ENCODE results near the genes PGM2L1 and POLD3.

- RRBS, result no CpG with 5 or more reads among the region's 20 CpGs
These were observed 14.2 kb downstream of the UCP2 start for GRCh38 chr11:73968173-73969149.

- RRBS, result no CpG with 5 or more reads among the region's 5 CpGs
These were observed 6.6 kb downstream of the UCP2 start for GRCh38 chr11:73976065-73976494.

DNA sequence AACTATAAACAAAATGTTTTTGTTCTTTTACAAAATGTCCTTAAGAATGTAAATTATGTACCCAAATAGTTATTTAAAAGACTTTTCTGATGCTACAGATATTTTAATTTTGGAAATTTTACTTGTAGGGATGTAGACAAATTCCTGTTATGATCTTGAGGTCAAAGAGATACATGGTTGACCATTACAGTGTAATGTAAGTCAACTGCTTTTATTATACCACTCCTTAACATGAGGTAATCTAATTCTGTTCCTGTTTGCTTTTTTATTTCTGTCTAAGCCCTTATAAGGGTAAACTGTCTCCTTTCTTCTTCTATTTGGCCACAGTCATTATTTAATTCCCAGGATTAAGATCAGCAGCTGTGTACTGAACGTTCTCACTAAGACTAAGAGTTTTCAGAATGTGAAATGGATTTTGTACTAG lies 32.9 kb downstream of the C2CD3 start:
- RRBS, result no CpG with 5 or more reads among the region's 1 CpG

DNA sequence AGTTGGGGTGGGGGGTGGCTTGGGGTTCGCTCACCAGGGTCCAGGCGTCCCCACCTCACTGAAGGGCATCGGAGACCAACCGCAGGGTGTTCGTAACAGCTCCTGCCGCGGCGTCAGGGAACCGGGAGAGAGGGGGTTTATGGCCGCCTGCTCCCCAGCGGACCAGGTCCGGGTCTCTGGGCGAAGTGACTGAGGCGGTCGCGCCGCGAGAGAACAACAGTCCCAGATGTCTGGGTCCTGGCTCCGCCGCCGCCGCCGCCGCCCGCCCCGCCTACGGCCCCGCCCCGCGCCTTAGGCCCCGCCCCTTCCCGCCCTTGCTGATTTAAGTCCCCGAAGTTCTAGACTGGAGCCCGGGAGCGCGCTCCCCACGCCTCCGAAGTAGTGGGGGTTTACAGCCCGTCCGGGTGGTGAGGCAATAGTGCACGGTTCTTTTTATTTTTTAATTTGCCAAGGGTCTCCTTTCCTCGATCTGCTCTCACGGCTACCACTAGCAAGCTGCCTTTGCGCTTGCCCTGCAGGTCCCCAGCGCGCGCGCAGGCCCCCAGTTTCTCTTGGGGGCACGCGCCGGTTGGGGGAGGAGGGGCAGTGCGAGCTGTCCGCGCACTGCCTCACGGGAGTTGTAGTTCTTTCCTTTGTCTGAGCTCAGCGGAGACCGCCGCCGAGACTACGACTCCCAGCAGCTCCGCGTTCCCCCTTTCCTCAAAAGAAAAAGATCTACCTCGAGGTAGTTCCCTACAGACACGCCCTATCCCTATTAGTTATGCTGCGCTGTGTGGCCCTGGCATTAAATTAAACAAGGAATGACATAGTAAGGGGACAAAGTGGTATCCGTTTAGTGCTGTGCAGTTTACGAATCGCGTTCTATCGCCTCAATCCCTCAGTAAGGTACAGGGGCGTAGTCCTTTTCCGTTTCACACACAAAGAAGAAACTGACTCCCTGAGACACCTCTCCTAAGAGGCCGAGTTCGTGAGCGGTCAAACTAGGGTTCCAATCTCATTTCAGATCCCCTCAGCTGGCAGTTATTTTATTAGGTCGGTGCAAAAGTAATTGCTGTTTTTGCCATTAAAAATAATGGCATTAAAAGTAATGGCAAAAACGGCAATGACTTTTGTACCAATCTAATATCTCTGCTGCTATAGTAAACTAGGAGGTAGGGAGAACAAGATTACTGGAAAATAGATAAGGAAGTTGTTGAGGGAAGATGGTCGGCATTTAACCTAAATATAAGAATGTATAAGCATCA lies at the start of gene PGM2L1:
Gene PGM2L1, minus strand, starts transcription at position 228 of the 1,244 bp plus-strand sequence.
- RRBS, result 1% methylated on average over 11 of the region's 78 CpGs

DNA sequence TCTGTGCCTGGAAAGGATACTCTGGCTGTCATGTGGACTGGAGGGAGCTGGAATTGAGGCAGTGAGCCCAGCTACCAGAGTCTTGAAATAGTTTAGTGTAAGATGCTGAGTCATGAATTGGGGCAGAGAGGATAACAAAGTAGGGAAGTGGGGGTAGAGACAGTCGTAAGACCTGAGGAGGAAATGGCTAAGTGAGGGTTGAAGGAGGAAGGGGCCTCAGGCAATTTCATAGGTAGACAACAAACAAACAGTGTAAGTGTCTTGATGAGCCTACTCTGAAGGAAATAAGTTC lies 6.6 kb downstream of the KCNE3 start:
- RRBS, result no CpG with 5 or more reads among the region's 1 CpG

GRCh38 chr11:74592373-74593436 lies at the start of gene POLD3:
TSS of gene POLD3 (plus strand) at chr11:74592582.
- RRBS, result no CpG with 5 or more reads among the region's 65 CpGs

DNA sequence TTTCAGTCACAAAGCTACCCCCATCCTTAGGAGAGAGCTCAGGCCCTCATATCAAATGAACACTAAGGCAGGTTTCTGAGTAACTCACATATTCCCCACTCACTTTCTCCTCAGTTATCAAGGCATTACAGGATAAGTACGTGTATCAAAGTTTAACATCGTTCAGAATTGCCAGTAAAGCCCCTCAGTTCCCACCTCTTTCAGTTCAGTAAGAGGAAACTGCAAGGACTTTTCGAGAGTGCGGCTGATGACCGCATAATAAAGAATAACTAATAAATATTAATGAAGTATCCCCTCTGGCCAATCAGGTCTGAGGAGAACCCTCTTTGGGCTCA lies 246 bp upstream of the RNF169 start:
- RRBS, result no CpG with 5 or more reads among the region's 5 CpGs

DNA sequence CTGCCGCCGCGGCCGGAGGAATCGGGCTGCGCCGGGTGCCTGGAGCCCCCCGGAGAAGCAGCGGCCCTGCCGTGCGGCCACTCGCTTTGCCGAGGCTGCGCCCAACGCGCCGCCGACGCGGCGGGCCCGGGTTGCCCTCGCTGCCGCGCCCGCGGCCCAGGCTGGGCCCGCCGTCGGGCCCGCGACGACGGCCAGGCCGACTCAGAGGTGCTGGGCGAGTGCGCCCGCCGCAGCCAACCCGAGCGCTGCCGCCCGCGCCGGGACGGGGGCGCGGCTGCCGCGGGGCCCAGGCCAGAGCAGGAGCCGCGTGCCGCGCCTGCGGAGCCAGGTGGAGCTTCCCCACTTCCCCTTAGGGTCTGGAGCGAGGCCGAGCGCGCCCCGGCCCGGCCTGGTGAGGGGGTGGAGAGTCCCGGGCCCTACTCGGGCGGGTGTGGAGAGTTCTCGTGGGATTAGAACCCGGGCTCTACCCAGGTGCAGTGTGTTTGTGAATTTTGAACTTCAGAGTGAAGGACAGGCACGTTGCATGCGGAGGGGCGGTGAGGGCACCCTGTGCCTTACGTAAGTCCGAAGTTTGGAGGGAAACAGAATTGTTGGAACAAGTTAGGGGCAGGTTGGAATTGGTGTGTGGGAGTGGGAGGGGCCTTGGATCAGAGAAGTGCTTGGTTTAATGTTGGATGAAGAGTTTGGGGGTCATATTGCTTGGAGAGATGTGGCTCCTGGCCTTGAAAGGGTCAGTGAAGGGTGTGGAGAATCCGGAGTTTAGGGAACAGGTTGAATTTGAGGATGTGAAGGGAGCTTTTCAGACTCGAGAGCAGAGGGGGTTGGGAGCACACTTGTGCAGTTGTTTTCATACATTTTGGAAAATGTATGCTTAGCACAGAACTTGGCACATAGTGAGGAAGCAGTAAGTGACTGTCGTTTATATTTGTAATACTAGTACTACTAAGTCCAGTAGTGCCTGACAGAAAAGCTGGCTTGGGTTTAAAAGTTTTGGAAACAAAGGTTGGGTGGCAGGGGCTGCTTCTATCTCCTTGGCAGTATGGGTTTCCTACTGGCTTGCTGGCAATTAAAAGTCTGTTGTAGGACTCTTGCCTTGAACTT lies 756 bp downstream of the RNF169 start:
- RRBS, result 1% methylated on average over 44 of the region's 74 CpGs

DNA sequence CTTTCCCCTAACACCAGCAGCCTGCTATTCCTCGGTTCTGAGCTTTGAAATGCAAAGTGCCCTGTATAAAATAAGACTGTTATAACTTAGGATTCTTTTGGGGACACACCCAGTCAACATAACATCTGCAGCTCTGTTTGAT lies 1.4 kb downstream of the RNF169 start:
- RRBS, result no CpG with 5 or more reads among the region's 1 CpG

DNA sequence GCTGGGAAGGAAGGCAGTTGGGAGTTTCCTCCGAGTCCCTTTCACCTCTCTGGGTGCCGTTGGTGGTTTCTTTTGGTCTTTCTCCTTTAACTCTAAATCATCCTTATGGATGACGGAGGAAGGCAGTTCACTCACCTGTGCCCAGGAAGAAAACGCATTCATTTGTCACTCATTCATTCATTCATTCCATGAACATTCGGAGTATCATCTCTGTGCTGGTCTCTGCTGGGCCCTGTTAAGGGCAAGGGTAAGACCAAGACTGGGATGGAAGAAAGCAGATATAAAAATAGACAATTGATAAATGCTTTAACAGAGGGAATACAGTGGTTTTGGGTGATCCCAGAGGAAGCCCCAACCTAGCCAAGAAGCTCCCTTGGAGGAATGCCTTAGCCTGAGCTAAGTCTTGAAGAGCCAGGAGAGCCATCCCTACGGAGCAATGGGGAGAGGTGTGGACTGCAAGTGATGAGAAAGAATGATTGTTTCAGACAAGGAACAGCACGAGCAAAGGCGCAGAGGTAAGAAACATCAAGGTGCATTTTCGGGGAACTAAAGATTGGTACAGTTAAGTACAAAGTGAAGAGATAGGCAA lies 96.6 kb downstream of the RNF169 start:
- RRBS, result no CpG with 5 or more reads among the region's 9 CpGs

DNA sequence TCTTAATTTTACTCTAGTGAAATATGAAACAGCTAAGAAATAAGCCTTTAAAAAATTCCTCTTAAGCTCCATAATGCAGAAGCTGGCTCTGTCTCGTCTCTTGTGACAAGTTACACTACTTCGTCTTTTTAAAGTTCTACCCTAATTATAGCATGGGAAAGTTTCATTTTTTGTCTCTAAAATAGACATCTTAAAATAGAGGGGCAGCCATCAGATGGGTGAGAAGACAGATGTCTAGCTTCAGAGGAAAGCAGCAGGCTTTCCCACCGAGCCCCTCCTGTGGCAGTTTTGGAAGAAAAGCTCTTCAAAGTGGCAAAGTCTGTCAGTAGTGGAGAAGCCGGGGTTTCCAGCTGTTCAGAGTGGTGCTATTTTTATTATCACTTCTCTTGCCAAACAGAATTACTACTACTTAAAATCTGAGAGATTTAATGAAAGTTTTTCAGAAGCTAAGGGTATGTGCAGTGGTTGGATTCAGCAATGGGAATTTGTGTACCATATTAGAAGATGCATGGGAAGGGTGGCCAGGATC lies 39.4 kb downstream of the XRRA1 start:
- RRBS, result no CpG with 5 or more reads among the region's 4 CpGs

DNA sequence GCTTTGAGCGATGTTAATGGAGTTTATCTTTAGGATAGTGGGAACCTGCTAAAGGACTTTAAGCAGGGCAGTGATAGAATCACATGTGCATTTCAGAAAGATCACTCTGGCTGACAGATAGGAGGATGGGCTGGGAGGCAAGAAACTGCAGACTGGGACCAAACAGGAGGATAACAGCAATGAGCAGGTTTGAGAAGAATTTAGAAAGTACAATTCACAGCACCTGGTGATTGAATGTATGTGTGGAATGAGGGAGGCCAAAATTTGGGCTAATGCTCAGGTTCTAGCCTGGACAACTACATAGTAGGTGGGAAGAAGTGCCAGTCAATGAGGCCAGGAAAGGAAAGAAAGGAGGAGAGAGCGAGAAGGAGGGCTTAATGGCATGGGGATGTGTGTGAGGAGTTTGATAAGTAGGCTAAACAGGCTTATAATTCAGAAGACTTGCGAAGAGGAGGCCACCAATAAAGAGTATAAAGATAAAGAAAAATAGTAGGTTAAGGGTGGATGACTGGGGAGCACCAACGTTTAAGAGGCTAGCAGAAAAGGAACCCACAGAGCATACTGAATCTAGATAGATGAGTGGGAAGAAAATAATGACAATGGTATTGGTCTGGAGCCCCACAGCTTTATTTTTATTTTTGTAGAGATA lies 38.1 kb downstream of the XRRA1 start:
- RRBS, result no CpG with 5 or more reads among the region's 4 CpGs

GRCh38 chr11:75096718-75097308 lies 54.1 kb upstream of the SLCO2B1 start:
- RRBS, result no CpG with 5 or more reads among the region's 6 CpGs

- RRBS, result no CpG with 5 or more reads among the region's 5 CpGs
These were observed 31.4 kb upstream of the TPBGL start for GRCh38 chr11:75208930-75209831.

GRCh38 chr11:75264179-75265008 lies 23.8 kb downstream of the TPBGL start:
- RRBS, result no CpG with 5 or more reads among the region's 3 CpGs

DNA sequence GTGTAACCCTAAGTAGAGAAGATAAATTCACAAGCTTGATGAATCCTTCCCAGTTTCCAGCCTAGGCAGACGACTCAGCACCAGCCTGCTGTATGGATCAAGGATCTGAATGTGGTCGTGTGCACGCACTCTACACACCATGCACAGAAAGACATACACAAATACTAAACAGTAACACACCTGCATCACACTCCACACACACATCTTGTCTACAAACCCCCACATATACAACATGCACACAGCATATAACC lies 45.9 kb downstream of the ARRB1 start:
- RRBS, result no CpG with 5 or more reads among the region's 3 CpGs

- RRBS, result 3% methylated on average over 5 of the region's 21 CpGs
These were observed 187 bp downstream of the ARRB1 start for GRCh38 chr11:75351384-75351563.

GRCh38 chr11:75369812-75370355 lies 18.4 kb upstream of the ARRB1 start:
- RRBS, result no CpG with 5 or more reads among the region's 6 CpGs

GRCh38 chr11:75507800-75508717 lies 17.7 kb downstream of the GDPD5 start:
- RRBS, result no CpG with 5 or more reads among the region's 12 CpGs

- RRBS, result no CpG with 5 or more reads among the region's 7 CpGs
These were observed 12.3 kb downstream of the GDPD5 start for GRCh38 chr11:75513379-75513883.